NCI-H460 (cell line): ENCODE data around the genes KRTAP10-5 and KRTAP12-3.

RAMPAGE:
- cytosol, long total RNA = no peak
- long total RNA = no peak
- nucleus, long total RNA = no peak
Measured at GRCh38 chr21:44328007-44328226, 11.3 kb downstream of the CFAP410 start.

GRCh38 chr21:44328686-44329300, 10.4 kb downstream of the CFAP410 start:
RAMPAGE:
- cytosol, long total RNA = no peak
- long total RNA = no peak
- nucleus, long total RNA = no peak

DNA sequence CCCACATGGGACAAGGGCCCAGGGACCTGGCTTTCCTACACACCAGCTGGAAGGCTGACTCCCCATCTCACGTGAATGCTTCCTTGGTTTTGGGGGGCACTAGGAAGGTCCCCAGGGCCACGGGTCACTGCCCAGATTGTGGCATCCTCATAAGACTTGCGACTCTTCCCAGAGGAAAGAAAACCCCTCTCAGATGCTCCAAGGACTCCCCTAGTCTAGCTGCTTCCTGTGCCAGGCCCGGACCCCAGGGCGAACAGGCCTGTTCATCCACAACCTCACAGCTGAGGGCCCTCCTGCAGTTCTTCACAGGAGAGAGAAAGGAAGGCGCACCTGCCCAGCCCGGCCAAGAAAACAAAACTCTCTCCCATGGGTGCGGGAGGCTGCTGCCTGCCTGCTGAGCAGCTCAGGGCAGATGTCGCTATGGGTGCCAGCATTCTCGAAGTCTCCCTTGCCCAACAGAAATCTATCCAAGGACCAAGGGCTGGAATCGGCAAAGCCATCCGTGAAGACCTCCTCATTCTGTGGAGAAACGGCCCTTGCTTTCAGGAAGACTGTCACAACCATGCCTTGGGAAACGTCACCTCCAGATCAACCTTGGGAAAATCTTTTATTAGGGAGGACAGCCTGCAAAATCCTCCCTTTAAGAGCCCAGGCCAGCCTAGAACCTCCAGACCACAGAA, 9.7 kb downstream of the CFAP410 start:
RAMPAGE:
- cytosol, long total RNA = no peak
- long total RNA = no peak
- nucleus, long total RNA = no peak

RAMPAGE:
- cytosol, long total RNA = no peak
- long total RNA = no peak
- nucleus, long total RNA = no peak
Measured at GRCh38 chr21:44451944-44452328, 3.4 kb upstream of the LRRC3 start.

DNA sequence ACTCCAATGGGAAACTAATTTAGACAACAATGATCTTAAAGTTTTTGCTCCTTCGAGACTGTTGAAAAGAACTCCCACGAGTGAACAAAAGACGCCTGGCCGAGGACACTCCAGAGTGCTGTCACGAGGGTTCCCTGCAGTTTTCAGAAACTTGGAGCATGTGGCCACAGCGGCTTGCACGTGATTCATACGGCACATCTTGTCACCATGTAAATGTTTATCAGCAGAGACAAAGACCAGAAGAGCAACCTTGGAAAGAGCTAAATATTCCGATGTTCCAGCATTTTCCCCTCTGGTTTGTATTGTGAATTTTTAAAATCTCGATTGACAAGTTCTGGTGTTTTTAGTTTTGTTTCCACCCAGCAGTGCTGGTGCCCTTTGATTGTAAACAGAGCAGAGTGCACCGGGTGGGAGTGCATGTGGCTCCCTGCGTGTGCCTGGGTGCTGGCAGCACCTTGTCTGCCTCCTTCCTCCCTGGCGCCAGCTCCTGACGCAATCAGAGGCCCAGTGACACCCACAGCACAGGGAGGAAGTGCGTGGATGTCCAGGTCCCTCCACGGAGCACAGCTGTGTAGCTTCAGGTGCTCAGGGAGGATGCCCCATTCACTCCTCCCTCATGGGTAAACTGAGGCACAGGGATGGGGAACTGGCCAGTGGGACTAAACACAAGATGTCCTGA, 23.0 kb downstream of the LRRC3 start:
RAMPAGE:
- cytosol, long total RNA = no peak
- long total RNA = no peak
- nucleus, long total RNA = no peak

DNA sequence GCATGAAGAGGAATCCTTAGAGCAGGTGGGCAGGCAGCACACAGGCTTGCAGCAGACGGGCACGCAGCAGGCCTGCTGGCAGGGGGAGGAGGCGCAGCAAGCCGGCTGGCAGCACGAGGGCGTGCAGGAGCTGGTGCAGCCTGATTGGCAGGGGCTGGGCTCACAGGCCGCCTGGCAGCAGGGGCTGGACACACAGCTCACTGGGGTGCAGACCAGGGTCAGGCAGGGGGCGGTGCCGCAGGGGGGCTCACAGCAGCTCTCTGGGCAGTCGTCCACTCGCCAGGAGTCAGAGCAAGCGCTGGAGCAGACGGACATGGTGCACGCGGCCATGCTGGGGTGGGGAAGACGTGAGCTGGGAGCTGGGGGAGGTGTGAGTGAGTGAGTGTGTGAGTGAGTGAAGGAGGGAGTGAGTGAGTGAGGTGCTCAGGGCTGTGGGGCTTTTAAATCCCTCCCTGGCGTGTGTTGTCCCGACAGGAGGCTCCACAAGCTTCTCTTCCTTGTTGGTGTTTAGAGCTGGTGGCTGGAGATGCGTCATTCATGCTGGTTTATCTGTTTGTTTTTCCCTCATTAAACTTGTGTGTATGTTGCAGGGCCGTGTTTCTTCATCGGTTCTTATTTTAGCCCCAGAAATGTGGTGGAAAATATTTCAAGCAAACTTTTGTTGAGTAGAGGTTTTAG, at the start of gene KRTAP10-5:
TSS of gene KRTAP10-5 (minus strand) at position 356 of the 678 bp plus-strand sequence.
RAMPAGE:
- cytosol, long total RNA = no peak
- long total RNA = no peak
- nucleus, long total RNA = no peak

RAMPAGE:
- cytosol, long total RNA = no peak
- long total RNA = no peak
- nucleus, long total RNA = no peak
Measured at GRCh38 chr21:44657337-44658256, at the start of gene KRTAP12-3. KRTAP12-3 (plus strand) TSS chr21:44657932.

DNA sequence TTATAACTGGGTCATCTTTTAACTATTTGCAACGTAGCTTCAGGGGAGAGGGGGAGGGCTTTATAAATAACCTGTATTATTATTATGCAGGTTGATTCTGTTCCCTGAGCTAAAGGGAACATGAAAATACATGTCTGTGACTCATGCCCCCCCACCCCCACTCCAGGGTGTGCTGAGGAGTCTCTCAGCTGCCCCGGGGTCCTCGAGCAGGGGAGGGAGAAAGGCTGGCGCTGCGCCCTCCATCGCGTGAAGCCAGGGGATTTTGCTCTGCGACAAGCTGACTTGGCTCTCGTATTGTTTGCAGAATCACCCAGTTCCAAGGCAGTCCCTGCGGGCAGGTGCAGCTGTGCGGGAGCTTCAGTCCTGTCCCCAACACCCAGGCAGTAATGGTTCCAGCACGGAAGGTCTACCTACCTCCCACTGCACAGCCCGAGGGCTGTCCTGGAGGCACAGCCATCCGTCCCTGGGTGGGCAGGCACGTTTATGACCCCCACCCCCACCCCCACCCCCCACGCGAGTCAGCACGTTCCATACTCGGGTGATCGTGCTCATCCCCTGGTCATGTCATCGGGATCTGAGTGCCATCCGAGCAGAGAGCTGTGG, 1.3 kb downstream of the TSPEAR start:
RAMPAGE:
- cytosol, long total RNA = no peak
- long total RNA = no peak
- nucleus, long total RNA = no peak

RAMPAGE:
- cytosol, long total RNA = no peak
- long total RNA = no peak
- nucleus, long total RNA = no peak
Measured at GRCh38 chr21:44722960-44724062, 11.9 kb upstream of the TSPEAR start.

DNA sequence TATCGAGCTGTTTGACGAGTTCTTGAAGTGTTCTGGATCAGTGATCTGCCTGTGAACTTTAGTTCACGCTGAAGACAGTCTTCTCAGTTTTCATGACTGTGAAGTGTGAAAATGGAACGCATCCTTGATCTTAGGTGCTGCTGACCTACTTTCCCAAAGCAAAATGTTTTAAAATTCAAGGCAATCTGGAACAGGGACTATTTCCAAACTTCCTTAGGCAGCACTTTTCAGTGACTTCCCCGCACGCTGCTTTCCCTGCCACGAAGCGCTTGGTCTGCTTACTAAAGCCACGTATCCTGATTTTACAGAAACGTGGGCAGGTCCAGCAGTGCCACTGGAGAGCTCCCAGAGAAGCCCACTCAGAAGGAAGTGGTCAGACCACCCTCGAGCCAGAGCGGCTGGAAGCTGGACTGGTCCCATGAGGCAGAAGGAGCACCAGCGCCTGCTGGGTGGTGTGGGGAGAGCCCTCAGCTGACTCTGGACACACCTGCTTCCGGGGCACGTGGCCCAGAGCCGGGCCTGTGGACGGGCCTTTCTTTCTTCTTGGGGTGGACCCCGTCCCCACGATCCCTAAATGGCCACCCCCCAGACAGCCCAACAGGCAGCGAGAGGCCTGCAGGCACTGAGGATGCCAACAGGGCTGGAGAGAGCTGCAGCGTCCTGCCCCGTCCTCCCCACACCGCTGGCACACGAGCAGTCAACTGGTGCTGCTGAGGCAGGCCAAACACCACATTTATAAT, 23.2 kb downstream of the PTTG1IP start:
RAMPAGE:
- cytosol, long total RNA = no peak
- long total RNA = no peak
- nucleus, long total RNA = no peak

DNA sequence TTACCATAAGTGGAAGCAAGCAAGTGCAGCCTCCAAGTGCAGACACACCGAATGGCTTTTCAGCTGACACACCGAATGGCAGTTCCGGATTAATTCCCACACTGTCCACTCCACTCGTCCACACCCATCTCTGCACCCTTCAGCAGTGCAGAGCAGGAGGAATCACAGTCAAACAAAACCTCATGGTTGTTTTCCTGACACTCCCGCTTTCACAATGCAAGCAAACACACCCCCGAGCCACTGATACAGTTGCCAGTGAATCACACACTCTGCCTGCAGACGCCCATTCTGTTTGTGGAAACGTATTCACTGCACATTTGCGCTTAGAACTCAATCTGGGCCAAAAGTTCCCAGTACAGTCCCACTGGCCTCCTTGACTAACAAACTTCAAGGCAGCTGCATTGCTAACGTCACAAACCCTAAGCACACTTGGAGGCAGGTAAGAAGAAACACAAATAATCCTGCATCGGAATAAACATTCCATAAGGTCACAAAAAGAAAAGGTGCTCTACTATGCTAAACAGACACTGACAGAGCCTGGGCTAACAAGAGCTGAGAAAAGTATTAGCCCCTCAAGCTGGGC, 1.5 kb downstream of the PTTG1IP start:
RAMPAGE:
- cytosol, long total RNA = no peak
- long total RNA = no peak
- nucleus, long total RNA = no peak

DNA sequence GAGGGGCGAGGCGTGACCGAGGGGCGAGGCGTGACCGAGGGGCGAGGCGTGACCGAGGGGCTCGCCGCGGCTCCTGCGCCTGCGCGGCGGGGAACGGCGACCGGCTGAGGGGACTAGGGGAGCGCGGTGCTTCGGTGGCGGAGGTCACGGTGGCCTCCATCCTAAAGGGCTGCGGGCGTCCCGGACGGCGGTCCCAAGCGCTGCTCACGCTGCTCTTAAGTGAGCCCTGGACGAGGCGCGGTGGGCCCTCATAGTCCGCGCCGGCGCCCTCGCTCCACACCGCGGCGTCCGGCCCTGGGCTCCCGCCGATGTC, 421 bp upstream of the PTTG1IP start:
RAMPAGE:
- cytosol, long total RNA = no peak
- long total RNA = no peak
- nucleus, long total RNA = no peak

GRCh38 chr21:44880933-44881621, 7.6 kb upstream of the PTTG1IP start:
RAMPAGE:
- cytosol, long total RNA = no peak
- long total RNA = no peak
- nucleus, long total RNA = no peak

DNA sequence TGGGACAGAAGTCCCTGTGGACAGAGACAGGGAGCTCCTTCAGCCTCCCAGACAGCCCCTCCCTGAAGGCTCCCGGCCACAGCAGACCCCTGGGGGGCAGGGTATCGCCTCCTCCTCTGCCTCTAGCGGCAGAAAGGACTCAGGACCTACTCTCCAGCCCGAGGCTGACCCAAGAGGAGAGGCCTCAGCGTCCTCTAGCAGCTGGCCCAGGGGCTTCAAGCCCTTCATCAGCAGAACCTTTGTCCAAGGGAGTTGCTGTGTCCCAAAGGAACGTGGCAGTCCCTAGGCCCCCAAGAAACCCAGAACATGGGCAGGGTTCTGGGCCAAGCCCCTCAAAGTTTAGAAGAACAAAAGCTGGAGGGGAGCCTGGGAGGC, 13.5 kb downstream of the ITGB2 start:
RAMPAGE:
- cytosol, long total RNA = no peak
- long total RNA = no peak
- nucleus, long total RNA = no peak

RAMPAGE:
- cytosol, long total RNA = no peak
- long total RNA = no peak
- nucleus, long total RNA = no peak
Measured at GRCh38 chr21:44911074-44911828, 9.4 kb downstream of the ITGB2 start.

GRCh38 chr21:44912456-44912841, 8.2 kb downstream of the ITGB2 start:
RAMPAGE:
- cytosol, long total RNA = no peak
- long total RNA = no peak
- nucleus, long total RNA = no peak

DNA sequence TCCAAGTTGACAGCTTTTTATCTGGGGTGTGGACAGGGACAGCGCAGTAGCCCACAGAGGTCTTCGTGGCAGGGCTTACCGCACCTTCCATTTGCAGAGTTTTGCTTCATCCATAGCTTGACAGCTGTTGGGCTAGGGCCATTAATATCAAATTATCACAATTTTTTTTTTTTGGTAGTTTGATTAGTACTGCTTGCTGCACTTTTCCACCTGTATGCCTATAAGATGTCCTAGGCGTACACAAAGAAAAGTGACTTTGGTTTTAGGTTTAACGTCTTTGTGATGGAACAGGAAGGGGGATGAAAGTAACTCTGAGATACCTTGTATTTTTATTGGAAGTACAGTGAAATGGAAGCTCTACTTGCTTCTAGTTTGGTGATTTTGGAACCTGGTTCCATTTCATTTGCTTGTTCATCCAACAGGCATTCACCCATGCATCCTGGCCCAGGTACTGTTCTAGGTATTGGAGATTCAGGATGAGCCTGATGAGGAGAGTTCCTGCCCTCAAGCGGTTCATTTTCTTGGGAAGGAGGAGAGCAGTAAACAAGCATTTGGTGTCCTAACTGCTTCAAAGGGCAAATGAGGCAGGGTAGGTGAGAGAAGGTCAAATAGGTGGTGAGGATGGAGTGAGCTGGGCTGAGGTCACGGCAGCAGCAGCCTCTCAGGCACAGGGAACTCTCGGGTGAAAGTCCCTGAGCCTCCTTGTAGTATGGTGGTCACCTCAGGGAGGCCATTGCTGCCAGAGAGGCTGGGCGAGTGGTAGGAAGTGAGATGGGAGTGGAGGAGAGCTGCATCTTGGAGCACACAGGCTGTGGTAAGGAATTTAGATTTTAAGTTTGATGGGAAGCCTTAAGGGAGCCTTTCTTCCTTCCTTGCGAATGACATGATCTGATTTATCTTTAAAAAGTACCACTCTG, 3.8 kb downstream of the ADARB1 start:
RAMPAGE:
- cytosol, long total RNA = no peak
- long total RNA = no peak
- nucleus, long total RNA = no peak

GRCh38 chr21:45101083-45101545, 26.7 kb downstream of the ADARB1 start:
RAMPAGE:
- cytosol, long total RNA = no peak
- long total RNA = no peak
- nucleus, long total RNA = no peak

DNA sequence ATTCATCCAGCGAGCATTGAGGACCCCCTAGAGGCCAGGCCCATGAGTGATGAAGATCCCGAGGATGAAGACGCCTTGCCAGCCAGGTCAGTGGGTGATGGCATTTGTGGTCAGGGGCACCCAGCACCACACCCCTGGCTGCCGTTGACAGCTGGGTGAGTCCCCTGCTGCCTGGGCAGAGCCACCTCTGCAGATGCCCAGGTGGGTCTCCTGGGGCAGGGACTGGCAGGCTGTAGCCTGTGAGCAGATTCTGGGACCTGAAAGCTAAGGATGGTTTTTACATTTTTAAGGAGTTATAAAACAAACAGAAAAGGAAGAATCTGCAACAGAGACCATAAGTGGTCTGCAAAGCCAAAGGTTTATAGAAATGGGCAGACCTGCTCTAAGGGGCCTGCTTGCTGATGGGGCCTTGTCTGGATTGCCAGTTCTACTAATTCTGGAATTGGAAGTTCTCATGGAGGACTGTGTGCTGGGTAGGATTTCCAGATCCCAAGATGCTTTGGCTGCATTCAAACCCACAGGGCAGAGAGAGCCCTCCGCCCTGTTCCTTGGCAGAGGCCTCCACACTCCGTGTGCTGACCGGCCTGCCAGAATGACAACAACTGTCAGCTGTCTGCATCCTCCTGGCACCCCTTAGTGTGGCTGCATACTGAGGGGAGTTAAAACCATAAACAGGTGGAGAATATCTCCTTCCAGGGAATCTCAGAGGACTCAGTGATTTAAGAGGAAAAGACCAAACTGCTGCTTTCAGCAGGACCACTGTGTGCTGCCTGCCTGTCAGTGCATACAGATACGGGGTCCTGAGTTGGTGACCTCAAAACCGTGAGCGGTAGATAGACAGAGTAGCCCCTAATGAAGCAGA, 60.6 kb downstream of the ADARB1 start:
RAMPAGE:
- cytosol, long total RNA = no peak
- long total RNA = no peak
- nucleus, long total RNA = no peak

DNA sequence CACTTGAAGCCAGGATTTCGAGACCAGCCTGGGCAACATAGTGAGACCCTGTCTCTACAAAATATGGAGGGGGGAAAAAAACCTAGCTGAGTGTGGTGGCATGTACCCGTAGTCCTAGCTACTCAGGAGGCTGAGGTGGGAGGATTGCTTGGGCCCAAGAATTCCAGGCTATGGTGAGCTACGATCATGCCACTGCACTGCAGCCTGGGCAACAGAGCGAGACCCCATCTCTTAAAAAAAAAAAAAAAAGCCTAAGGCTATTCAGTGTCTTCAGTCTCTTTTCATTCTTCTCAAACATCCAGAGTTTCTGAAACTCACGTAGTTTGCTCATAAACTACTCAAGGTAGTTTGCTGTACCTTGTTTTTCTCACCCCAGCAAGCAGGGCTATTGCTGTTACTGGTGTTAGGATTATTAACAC, 37.9 kb downstream of the POFUT2 start:
RAMPAGE:
- cytosol, long total RNA = no peak
- long total RNA = no peak
- nucleus, long total RNA = no peak